ENCODE measurements around the gene CHST11.

GRCh38 chr12:104315484-104316259, 12.1 kb downstream of the EID3 start:
- PRO-cap, result no peak

GRCh38 chr12:104456417-104457042, at the start of gene CHST11:
Gene CHST11, plus strand, starts transcription at chr12:104456948.
- PRO-cap, result bidirectional peak, plus-strand start at chr12:104457000, minus-strand start at chr12:104456651

- PRO-cap, result no peak
Observed at GRCh38 chr12:104481097-104481464, 24.3 kb downstream of the CHST11 start.

- PRO-cap, result no peak
Observed at GRCh38 chr12:104515169-104515914, 58.6 kb downstream of the CHST11 start.

- PRO-cap, result no peak
Observed at GRCh38 chr12:104649276-104650466, 192.9 kb downstream of the CHST11 start.

GRCh38 chr12:104866402-104866618, 91.8 kb downstream of the SLC41A2 start:
- PRO-cap, result no peak

GRCh38 chr12:105014501-105015139, 28.5 kb downstream of the NOPCHAP1 start:
- PRO-cap, result no peak

DNA sequence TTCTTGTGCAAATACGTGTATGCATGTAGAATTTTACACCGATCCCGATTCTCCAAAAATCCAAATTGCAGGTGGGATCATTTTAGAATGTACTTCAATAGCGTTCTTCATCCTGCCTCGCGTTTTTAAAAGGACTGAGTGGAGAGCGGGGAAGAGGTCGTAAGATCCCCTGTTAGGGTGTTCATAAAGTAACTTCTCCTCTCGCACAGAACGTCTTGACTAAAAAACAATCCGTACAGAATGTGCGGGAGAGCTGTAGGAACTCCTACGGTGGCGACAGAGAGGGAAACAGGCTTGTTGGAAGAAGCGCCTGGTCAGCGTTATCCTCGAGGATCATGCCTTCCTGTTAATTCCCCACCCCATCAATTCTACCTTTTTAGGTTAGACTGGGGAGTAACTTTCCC, 454 bp upstream of the WASHC4 start:
- PRO-cap, result unidirectional peak, plus-strand start at position 128 of the sequence

GRCh38 chr12:105226102-105226723, 9.8 kb downstream of the APPL2 start:
- PRO-cap, result bidirectional peak, plus-strand start at chr12:105226550, minus-strand start at chr12:105226319

DNA sequence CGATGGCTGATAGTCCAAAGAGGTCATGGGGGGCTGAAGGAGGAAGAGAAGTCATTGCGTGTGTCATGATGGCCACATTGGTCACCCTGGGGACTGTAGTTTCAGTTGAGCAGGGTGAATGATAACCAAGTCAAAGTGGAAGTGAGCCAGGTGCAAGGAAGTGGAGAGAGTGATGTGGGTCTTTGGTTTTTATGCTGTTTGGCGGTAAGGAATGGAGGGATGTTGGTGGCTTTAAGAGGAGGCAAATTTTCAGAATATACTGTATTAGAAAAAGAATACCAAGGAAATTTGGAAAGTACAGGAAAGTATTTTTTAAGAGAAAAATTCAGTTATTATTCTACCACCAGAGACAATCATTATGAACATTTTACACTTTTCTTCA, 21.7 kb downstream of the C12orf75 start:
- PRO-cap, result no peak

GRCh38 chr12:105478000-105478265, 147.4 kb downstream of the C12orf75 start:
- PRO-cap, result no peak

DNA sequence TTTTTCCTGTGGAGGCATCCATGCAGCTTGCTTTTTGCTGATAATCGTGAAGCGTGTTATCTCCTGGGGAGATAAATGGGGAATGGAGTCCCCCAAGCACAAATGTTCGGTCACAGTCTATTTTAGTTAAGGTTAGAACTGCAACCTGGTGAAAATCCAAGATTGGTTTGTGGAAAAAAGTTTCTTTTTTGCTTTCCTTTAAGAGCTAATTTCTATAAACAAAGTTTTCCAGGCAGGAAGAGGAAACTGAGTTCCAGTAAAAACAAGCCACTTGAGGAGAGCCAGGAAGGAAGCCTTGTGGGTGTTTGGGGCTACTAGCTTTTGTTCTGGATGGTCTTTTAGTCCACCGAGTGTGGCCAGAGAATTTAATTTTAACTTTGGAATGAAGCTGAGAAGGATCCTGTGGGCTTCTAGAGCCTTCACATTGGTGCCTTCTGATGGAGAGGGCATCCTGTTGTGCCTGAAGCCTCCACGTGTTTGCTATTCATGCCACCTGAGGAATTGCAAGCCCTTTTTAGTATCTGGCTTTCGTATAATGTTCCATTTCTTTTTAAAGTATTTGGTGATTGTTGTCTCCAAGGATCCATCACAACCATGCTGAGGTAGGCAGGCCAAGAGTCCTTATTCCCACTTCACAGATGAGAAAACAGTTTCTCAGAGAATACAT, 327.9 kb downstream of the C12orf75 start:
- PRO-cap, result no peak

DNA sequence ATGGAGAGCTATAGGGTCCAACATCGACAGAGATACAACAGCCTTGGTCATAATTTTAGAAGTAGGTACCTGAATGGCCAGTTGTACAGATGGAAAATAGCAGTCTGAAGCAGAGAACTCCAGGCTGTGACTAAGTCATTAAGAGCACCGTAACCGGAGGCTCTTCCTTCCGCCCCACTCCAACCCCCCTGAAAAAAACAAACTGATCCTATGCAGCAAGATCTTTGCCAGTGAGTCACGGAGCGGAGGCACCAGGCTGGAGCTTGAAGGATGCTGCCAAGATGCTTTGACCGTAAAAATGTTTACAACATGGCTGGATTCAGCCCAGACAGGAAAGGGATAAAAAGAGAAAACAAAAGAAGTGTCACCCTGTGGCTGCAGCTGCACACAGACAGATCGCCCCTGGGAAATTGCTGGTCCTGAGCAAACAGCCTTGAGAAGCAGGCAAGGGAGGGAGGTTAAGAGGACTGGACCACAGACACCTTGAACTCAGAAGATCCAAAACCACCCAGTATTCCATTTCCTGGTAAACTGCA, 204.5 kb downstream of the NUAK1 start:
- PRO-cap, result no peak

DNA sequence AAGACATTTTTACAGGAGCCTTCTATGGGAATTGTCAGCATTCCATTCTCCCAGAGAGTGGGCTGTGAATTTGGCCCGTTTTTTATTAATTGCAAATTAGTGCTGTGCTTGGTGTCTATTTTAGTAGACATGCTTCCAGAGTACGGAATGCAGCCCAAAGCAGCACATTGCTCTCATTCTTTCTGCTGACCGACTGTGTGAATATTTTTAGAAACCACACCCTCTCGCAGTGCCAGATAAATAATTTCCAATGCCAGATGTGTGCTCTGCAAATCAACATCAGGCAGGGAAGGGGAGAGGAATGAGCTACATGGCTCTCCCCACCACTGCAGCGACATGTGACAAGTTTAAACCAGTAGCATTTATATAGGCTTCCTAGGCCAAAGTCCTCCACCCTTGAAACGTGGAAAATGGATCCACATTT, 58.4 kb downstream of the NUAK1 start:
- PRO-cap, result no peak

DNA sequence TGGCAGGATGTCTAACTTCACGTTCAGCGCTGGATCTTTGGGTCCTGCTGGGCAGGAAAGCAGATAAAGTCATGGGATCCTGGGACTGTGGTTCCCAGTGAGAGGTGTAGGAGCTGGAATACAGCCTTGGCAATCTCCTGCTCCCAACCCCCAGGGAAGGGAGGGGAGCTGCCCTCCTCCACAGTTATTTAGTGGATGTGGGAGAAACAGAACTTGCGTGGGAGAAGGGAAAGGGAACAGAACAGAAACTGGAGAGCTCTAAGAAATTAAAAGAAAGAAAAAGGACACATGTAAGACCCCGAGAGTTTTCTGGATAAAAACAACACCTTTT, 36.9 kb downstream of the NUAK1 start:
- PRO-cap, result no peak

- PRO-cap, result no peak
Observed at GRCh38 chr12:106108210-106108743, 30.5 kb downstream of the NUAK1 start.

DNA sequence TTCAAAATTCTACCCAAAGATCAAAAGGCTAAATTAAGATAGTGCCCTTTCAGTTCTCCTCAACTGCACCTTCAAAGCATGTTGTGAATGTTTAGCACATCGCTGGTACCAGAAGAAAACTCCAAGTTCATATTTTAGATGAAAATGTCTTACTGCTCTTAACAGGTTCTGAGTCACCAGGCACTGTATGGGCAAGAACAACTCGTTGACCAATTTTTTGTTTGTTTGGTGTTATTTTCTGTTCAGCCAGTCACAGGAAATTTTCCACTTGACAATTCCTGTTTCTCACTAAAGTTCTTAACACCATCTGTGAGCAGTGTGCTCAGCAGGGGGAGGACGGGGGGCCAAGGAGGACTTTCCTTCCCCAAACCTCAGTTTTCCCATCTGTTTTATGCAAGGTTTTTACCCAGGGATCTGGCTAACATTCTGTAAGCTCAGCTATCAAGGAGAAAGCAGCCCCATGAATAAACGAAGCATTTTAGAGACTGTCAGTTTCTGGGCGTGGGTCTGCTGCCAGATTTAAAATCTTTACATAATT, 3.0 kb downstream of the NUAK1 start:
- PRO-cap, result no peak

DNA sequence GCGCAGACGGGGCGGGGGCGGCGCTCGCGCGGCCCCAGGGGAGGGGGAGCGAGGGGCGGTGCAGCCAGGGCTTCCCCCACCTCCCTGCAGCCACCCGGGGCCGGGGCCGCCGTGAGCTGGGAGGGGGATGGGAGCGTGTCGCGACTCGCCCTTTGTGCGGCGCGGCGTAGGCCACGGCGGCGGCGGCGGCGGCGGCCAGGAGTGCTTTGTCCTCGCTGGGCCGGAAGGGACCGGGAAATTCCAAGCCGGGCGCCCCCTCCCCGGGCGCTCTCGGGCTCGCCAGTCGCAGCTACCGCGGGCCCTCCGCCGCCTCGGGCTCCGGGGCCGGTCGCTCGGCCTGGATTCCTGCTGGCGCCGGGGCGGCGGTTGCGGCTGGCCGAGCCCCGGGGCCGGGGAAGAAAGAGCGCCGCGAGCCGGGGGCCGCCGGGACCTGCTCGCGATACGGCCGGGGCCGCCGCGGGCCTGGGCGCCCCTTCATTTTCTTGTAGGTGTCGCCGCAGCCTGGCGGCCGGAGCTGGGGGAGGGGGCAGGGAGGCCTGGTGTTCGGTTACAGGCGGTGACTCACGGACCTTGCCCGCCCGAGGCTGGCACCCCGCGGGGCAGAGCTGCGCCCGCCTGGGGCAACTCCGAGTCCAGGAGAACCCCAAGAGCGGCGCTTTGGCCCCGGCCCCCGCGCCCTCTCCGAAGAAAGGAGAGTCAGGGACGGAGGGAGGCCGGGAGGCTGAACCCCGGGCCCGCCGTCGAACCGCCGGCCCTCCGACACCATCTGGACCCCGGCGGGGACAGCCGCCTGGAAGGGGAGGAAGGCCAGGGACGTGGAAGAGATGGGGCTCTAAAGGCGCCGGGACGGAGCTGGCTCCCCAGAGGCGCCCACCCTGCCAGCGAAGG, 512 bp upstream of the NUAK1 start:
- PRO-cap, result bidirectional peak, plus-strand start at position 114 of the sequence, minus-strand start outside the sequence; bidirectional peak, plus-strand start at position 590 of the sequence, minus-strand start at position 484 of the sequence; bidirectional peak, plus-strand start at position 810 of the sequence, minus-strand start at position 768 of the sequence

DNA sequence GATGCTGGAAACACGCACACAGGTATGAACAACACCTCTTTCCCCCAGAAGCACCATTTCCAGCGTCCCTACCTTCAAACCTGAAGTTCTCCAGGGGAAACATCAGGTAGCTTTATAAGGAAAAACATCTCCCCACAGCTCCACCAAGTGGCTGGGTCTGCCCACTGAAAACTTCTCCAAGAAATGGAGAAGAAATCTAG, 10.3 kb upstream of the NUAK1 start:
- PRO-cap, result no peak

- PRO-cap, result no peak
Observed at GRCh38 chr12:106178845-106179671, 40.3 kb upstream of the NUAK1 start.